ENCODE results near the genes SAP130, UGGT1, SMPD4 and CFC1B.

GRCh38 chr2:128027442-128028183 lies at the start of gene SAP130:
Gene SAP130, minus strand, starts transcription at chr2:128028059.
- PRO-cap, 8 experiments: peak in 8 of 8 experiments; most common plus-strand start chr2:128027607 (in 5); most common minus-strand start chr2:128028059 (in 5)

DNA sequence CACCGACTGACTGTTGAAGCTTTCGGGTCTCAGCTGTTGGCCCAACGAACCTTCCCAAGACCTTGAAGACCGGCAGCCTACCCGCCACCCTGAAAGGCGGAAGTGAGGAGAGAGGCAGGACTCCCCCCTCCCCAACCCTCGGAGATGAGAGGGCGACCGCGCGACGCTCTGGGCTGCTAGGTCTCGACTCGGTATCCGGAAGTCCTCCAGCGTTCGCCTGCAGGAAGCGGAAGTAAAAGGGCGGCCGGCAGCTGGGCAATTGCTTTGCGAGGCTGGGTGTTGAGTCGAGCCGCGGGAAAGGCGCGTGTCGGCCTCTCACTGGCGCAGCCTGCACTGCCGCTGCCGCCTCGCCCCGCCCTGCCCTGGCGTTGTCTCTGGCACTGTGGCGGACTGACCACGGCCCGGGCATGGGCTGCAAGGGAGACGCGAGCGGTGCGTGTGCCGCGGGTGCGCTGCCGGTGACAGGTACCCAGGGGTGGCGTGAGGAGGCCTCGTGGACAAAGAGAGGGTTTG lies at the start of gene UGGT1:
UGGT1 (plus strand) TSS at position 250 of the 513 bp plus-strand sequence.
- PRO-cap, 8 experiments: peak in 8 of 8 experiments; most common plus-strand start position 408 of the sequence (in 6); most common minus-strand start position 104 of the sequence (in 8)

DNA sequence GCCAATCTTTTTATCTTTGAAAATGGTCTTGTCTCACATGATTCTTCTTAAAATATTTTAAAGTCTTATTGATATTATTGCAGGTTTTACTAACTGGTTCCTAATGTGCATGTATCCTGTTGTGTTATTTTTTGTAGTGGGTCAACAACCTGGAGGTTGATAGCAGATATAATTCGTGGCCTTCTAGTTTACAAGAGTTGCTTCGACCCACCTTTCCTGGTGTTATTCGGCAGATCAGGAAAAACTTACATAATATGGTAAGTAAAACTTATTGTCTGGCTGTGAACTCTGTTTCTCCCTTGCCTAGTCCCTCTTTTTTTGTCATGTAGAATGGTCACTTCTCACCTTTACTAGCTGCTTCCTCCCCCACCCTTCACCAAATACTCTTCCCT lies 42.0 kb downstream of the UGGT1 start:
- PRO-cap, 8 experiments: no peak in any of the 8 experiments

GRCh38 chr2:128146797-128146996 lies 55.7 kb downstream of the UGGT1 start:
- PRO-cap, 8 experiments: no peak in any of the 8 experiments

GRCh38 chr2:128289453-128290214 lies 29.0 kb downstream of the HS6ST1 start:
- PRO-cap, 8 experiments: no peak in any of the 8 experiments

DNA sequence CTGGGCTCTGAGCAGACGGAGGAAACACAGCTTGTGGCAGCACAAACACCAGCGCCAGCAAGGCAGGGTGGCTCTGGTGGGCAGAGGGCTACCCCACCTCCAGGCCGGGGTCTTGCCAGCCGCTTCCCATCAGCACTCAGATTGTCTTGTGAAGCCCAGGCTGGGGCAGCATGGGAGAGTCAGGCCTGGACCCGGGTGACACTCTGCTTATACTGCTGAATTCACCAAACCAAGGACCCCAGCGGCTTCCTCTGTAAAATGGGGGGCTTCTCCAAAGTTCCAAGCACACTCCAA lies 18.9 kb downstream of the HS6ST1 start:
- PRO-cap, 8 experiments: peak in 4 of 8 experiments; most common minus-strand start position 140 of the sequence (in 4)

- PRO-cap, 8 experiments: no peak in any of the 8 experiments
Observed at GRCh38 chr2:128361925-128362544, 43.4 kb upstream of the HS6ST1 start.

- PRO-cap, 8 experiments: no peak in any of the 8 experiments
Observed at GRCh38 chr2:128362826-128363305, 44.2 kb upstream of the HS6ST1 start.

- PRO-cap, 8 experiments: no peak in any of the 8 experiments
Observed at GRCh38 chr2:128446362-128446791, 127.7 kb upstream of the HS6ST1 start.

- PRO-cap, 8 experiments: no peak in any of the 8 experiments
Observed at GRCh38 chr2:128534667-128535236, 216.1 kb upstream of the HS6ST1 start.

GRCh38 chr2:129318635-129319261 lies 660.7 kb upstream of the RAB6C start:
- PRO-cap, 8 experiments: no peak in any of the 8 experiments

DNA sequence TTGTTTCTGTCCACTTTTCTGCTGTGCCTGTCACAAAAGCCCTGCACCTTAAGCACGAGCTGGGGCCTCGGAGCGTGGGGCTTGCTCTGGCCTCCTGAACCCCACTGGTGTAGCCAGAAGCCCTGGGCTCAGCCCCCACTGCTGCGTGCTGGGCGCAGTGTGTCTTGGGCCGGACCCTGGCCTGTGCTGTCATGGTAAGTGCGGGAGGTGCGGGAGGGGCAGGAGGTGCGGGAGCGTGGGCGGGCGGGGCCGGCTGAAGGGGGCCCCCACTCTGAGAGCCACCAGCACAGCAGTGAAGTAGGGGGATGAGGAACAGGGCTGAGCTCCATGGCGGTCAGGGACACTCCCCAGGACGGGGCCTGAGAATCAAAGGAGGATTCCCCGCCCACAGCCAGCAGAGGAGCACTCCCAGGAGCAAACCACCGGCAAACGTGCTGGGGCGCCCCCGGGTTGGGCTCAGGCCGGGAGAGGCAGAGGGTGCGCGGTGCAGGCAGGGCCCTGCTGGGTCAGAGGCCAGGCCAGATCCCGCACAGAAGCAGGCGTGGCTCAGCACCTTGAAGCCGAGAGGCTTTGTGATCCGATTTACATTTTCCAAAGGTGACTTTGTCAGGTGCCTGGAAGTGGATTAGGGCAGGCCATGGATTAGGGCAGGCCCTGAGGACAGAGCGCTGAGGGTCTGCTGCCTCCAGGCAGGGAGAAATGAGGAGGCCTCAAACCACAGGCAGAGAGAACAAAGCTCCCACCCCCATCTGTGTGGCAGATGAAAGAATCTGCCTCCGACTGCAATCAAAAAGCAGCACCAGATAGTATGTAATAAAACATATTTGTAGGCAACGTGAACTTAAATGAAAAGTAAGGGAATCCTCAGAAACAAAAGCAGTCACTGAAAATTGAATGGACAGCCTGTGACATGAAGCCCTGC lies 152.0 kb upstream of the RAB6C start:
- PRO-cap, 8 experiments: no peak in any of the 8 experiments

GRCh38 chr2:130157339-130157818 lies 12.5 kb upstream of the CCDC74B start:
- PRO-cap, 8 experiments: no peak in any of the 8 experiments

DNA sequence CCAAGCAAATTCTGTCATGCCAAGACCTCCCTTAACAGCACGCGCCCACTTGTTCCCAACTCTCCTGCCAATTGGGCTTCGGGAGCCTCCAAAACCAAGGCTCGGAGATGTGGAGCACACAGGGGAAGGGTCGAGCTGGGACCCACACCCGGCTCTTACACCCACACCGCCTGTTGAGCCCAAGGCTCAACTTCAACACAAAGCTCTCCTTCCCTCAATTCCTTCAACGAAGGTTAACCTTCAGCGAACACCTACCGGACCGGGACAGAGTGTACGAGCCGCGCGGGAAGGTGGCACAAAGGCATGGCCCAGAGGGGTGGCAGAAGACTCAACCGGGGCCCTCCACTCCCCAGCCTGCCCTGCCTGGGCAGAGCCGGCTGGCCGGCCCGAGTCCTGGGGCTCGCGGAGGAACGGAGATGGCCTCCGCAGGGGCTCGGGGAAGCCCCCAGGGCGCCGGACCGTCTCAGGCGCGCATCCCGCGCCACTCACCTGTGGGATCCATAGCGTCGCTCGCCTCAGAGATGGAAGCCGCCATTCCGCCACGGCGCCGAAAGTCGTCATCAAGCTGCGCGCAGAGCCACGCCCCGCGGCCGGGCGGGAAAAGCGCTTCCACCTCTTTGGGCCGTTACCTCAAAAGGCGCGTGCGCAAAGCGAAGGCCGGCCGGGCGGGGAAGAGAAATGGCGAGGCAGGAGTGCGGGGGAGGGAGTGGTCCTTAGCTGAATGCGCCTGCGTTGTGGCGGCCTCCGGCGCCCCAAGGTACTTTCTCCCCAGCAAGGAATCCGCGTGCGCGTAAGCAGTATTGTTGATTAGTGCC lies at the start of gene SMPD4:
SMPD4 (minus strand) TSS at position 562 of the 815 bp plus-strand sequence.
- PRO-cap, 8 experiments: peak in 8 of 8 experiments; most common plus-strand start position 660 of the sequence (in 5); most common minus-strand start position 559 of the sequence (in 8)

DNA sequence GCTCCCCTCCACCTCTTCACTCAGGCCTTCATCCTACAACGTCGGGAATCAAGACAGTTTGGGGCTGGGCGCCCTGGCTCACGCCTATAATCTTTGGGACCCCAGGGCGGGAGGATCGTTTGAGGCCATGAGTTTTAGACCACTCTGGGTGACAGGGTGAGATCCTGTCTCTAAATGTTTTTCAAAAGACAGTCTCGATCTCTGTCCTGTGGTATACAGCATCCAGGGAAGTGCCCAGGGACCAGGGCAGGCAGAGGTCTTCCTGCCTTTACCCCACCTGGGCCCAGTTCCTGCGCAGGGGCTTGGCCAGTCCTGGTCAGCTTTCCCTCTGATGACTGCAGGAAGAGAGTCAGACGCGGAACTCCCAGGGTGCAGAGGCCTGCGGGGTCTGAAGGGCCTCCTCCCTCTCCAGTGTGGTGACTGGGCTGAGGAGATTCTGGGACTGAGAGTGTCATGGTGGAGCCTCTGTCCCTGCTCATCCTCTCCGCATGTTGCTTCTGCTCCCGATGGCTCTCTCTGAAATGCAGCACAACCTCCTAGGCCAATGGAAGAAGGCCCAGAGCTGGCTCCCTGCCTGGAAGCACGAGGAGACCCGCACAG lies 1.1 kb downstream of the MZT2B start:
- PRO-cap, 8 experiments: peak in 2 of 8 experiments; most common plus-strand start position 347 of the sequence (in 2)

- PRO-cap, 8 experiments: no peak in any of the 8 experiments
Observed at GRCh38 chr2:130194906-130195429, 3.3 kb downstream of the TUBA3E start.

GRCh38 chr2:130351444-130352074 lies 4.3 kb upstream of the PTPN18 start:
- PRO-cap, 8 experiments: no peak in any of the 8 experiments

DNA sequence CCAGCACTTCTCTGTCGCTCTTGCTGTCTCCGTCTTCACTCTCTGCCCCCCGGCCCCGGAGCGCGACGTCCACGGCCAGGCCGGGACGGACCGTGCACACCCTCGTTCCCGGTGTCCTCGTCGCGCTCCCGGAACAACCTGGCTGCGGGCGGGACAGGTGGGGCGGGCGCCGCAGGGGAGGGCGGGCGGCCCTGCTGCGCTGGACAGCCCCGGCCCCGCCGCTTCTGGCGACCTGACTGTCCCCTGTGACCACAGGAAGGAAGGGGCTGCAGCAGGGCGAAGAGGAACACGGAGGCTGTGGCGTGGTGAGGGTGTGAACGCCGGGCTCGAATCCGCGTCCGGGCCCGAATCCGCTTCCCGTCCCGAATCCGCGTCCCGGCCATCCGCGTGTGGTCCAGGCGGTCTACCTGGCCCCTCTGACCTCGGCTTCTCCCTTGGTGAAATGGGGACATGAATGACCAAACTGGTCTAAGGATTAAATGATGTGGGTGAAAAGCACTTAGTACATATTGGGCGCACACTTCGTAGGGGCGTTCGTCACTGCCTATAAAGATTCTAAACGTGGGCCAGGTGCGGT lies 577 bp downstream of the PTPN18 start:
- PRO-cap, 8 experiments: peak in 7 of 8 experiments; most common plus-strand start position 291 of the sequence (in 2); most common minus-strand start position 226 of the sequence (in 3)

GRCh38 chr2:130520870-130521405 lies at the start of gene CFC1B:
Gene CFC1B, plus strand, starts transcription at chr2:130521222.
- PRO-cap, 8 experiments: no peak in any of the 8 experiments

- PRO-cap, 8 experiments: no peak in any of the 8 experiments
Observed at GRCh38 chr2:131041020-131041904, 52.0 kb downstream of the FAM168B start.